Mesangial cell (primary cell): Measurements from ENCODE around the gene IGSF11.

- RAMPAGE, long total RNA, result no peak
Measured at GRCh38 chr3:114449957-114450561, 156.2 kb downstream of the TIGIT start.

- RAMPAGE, long total RNA, result no peak
Measured at GRCh38 chr3:114558641-114559209, 264.9 kb downstream of the TIGIT start.

GRCh38 chr3:114623918-114624853 is 330.4 kb downstream of the TIGIT start:
- RAMPAGE, long total RNA, result no peak

- RAMPAGE, long total RNA, result start-site peak on the minus strand at chr3:114624917-114624994, 89 reads
Measured at GRCh38 chr3:114624854-114625243, 331.0 kb downstream of the TIGIT start.

- RAMPAGE, long total RNA, result no peak
Measured at GRCh38 chr3:114859249-114859780, 287.8 kb downstream of the ZBTB20 start.

DNA sequence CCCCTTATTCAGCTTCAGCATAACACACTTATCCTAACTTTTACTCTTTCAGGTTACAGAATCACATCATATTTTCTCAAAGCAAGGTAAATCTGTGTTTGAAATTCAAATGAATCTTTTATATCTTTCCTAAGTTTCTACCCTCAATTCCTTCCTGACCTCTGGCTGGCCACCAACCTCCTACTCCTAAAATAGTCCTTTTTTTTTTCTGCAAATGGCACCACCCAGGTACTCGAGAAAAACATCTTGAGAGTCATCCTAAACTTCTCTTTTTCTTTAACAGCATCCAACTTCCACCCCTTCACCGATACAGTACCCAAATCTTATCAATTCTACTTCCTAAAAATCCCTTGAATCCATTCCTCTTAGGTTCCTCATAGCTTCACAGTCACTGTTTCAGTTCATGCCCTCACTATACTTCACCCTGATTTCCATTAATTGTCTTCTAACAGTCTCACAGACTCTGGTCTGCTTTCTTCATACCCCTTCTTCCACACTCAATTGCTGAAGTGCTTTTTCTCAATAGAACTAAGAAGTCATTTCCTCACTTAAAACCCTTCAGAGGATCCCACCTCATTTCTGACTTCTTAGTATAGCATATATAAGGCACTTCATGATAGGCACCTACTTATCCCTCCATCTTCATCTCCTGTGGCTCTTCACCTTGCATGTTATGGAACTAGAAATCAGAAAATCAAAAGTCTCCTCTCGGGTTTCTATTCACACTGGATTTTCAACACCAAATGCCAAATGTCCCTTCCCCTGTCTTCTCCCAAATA is 80.8 kb downstream of the ZBTB20 start:
- RAMPAGE, long total RNA, result no peak

DNA sequence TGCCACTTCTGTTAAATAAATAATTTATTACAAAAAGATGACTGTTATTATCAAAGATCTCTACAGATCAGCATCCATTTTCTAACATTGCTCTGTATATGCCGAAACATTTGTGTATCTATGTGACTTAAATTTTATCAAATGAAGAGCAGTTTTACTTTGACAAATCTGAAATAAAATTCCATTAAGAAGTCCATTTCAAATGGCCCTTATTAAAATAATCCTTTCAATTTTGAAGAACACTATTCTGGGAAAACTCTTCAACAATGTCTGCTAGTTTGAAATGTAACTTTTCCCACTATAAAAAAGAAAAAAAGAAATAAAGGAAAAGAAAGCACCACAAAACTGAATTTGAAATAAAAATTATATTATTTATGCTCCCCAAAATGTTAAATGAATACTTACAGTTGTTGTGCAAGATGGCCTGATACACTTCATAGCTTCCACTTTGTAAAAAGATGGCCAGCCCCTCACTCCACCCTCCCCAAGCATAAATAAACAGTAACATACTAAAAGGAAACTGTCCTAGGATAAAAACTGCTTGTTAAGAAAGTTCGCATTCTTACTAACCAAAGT is 48.1 kb downstream of the ZBTB20 start:
- RAMPAGE, long total RNA, result no peak

DNA sequence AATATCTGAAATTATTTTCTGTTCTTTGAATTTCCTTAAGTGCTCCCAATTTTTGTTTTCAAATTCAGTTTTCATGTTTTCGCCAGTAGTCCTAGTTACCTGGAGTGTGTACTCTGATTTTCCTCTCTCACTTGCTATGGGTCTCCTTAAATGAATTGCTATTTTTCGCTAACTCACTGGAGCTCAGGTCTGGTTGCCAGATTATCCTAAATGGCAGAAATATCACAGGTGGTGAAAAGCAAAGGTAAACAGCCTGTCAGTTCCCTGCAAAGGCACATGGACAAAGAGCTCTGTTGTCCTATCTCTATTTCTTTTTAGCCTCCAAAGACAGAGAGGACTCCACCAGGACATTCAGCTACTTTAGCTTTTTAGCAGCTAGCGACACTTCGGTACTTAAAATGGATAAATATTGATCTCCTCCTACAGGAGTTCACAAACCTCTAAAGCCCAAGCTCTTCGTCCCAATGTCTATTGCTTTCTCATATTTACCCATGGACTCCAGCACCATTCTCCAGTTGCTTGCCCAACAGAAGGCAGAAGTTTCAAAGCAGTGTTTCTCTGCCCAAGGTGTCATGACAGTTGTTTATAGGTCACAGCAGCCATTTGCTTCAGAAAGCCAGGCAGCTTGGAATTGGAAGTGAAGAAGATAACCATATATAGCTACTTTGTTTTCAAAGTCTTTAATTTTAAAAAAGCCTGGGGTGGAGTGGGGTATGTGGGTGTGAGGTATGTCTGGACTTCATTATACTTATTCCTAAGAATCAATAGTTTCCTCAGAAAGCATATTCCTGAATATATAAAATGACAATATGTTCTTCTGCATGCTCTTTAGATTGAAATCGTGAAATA is 12.2 kb downstream of the ZBTB20 start:
- RAMPAGE, long total RNA, result no peak

GRCh38 chr3:115168719-115168952 is 21.5 kb upstream of the ZBTB20 start:
- RAMPAGE, long total RNA, result no peak

GRCh38 chr3:115187100-115187427 is 40.0 kb upstream of the ZBTB20 start:
- RAMPAGE, long total RNA, result no peak

GRCh38 chr3:115239549-115240115 is 92.5 kb upstream of the ZBTB20 start:
- RAMPAGE, long total RNA, result no peak

DNA sequence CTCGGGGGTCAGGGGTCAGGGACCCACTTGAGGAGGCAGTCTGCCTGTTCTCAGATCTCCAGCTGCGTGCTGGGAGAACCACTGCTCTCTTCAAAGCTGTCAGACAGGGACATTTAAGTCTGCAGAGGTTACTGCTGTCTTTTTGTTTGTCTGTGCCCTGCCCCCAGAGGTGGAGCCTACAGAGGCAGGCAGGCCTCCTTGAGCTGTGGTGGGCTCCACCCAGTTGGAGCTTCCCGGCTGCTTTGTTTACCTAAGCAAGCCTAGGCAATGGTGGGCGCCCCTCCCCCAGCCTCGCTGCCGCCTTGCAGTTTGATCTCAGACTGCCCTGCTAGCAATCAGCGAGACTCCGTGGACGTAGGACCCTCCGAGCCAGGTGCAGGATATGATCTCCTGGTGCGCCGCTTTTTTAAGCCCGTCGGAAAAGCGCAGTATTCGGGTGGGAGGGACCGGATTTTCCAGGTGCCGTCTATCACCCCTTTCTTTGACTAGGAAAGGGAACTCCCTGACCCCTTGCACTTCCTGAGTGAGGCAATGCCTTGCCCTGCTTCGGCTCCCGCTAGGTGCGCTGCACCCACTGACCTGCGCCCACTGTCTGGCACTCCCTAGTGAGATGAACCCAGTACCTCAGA is 170.8 kb upstream of the ZBTB20 start:
- RAMPAGE, long total RNA, result no peak

GRCh38 chr3:115706658-115706941 is 83.3 kb downstream of the GAP43 start:
- RAMPAGE, long total RNA, result no peak

GRCh38 chr3:115784813-115784975 is 161.4 kb downstream of the GAP43 start:
- RAMPAGE, long total RNA, result no peak

GRCh38 chr3:116410577-116411026 is 34.7 kb downstream of the LSAMP start:
- RAMPAGE, long total RNA, result no peak

GRCh38 chr3:117276703-117277122 is 831.4 kb upstream of the LSAMP start:
- RAMPAGE, long total RNA, result no peak

DNA sequence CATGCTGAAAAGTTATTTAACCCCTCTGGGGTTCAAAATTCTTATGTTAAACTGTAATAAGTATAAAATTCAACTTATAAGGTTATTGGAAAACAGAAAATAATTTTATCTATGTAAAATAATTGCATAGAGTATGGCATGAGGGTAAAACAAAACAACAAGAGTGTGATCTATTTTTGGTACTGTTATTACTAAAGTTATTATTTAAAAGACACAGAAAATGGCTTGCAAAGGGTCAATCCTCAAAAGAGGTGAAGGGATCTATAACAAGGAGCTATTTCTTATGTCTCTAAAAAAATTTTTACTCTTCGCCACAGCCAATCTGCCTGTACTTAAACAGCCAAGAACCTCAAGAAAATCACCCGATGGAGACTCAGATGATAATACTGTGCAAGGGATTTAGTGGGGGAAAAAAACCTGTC is 1293.2 kb upstream of the LSAMP start:
- RAMPAGE, long total RNA, result no peak

DNA sequence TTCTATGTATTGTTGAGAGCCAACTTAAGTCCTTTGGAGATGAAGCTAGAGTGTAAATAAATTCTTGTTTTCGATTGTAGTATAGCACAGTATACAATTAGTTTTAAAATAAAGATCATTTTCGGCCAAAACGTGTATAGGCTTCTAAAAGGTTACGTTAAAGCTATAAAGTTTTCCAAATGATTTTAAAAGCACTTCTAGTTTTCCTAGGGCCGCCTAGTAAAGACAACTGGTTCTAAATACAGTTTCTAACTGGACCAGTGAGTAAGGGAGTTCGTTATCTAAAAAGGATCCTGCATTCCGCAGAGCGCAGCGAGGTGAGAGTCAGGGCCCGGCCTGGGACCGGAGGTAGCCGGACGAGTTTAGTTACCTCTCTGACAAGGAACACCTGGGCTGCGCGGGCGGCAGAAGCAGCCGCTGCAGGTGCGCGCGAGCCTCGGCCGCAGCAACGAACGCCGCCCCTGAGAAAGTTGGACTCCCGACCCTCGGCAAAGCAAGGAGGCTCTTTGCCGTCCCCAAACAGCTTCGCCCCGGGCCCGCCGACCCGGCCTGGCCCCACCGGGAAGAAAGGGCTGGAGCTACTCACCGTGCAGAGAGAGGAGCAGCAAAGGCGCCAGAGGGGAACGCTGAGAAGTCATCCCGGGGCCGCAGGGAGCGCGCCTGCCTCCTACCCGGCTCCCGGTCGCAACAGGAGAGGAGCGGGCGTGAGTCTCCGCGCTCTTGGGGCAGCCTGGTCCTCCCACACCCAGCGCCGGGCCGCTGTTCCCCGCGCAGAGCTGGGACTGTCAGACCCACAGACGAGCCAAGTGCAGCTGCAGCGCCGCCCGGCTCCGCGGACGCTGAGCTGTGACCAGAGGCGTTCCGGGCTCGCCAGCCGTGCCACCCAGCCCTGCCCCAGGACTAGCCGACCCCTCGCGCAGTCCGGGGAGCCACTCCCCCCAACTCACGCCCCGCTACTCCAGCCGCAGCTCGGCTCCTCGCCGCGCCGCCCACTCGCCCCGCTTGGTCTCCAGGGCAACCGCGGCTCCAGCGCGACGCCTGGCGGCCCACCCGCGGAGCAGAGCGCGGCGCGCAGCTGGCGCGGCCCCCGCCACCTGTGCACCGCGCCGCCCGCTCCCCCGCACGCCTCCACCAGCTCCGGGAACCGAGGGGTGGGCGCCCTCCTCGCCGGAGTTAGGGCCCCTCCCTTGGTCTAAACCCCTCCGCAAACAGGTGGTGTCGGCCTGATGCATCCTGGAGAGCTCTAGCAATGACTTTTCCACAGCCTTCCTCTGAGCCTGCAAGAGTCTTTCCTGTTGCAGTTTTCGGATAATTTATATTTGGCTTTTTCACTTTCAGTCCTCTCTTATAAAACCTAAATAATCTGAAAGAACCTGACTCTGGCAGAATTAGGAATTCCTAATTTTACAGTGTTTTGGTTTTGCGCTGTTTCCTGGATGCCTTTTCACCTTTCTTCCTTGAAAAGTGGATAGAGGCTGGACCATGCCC is at the start of gene IGSF11:
IGSF11 (minus strand) TSS at position 902 of the 1,488 bp plus-strand sequence.
- RAMPAGE, long total RNA, result no peak

GRCh38 chr3:119278972-119279665 is 15.1 kb upstream of the ARHGAP31 start:
- RAMPAGE, long total RNA, result no peak

GRCh38 chr3:119329401-119330408 is 35.5 kb downstream of the ARHGAP31 start:
- RAMPAGE, long total RNA, result no peak